Foreskin fibroblast (primary cell): ENCODE data around the genes PTPRR, TMEM19 and TRHDE.

- RRBS: 0% methylated on average over 2 of the region's 37 CpGs
Observed at GRCh38 chr12:70920175-70921114, at the start of gene PTPRR. Gene PTPRR (minus strand): TSS chr12:70920738.

DNA sequence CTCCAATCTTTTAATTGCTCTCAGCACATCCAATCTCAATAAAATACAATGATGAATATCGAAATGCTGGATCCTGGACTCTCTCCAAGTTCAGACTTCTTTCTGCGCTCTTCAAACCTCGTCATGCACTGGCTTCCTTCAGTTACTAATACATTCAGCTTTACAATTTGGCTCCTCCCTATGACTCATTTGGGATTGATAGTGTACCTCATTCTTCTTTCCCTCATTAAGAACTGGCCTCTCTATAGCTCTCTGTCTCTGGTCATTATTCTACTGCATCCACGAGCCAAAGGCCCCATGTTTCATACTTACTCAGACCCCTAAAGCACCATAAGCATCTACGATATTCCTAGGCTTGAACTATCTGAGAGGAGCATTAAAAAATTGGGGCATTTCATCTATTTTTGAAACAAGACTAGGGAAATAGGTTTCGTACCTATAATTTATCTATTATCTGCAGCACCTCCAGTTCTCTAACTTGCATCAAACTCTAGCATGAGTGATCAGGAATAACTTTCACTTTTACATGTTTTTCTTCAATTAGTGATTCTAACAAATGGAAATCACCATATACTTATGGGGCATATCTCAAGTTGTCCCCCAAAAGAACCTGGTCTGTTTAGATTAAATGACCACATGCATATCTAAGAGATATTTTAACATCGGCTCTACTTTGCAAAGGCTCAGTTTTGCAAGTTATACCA, 4.8 kb downstream of the TSPAN8 start:
- RRBS: no CpG with 5 or more reads among the region's 7 CpGs

GRCh38 chr12:71440122-71440791, 659 bp downstream of the LGR5 start:
- RRBS: 4% methylated on average over 5 of the region's 37 CpGs

GRCh38 chr12:71440792-71441659, 1.4 kb downstream of the LGR5 start:
- RRBS: no CpG with 5 or more reads among the region's 25 CpGs

GRCh38 chr12:71602800-71603565, 60.7 kb downstream of the ZFC3H1 start:
- RRBS: no CpG with 5 or more reads among the region's 10 CpGs

DNA sequence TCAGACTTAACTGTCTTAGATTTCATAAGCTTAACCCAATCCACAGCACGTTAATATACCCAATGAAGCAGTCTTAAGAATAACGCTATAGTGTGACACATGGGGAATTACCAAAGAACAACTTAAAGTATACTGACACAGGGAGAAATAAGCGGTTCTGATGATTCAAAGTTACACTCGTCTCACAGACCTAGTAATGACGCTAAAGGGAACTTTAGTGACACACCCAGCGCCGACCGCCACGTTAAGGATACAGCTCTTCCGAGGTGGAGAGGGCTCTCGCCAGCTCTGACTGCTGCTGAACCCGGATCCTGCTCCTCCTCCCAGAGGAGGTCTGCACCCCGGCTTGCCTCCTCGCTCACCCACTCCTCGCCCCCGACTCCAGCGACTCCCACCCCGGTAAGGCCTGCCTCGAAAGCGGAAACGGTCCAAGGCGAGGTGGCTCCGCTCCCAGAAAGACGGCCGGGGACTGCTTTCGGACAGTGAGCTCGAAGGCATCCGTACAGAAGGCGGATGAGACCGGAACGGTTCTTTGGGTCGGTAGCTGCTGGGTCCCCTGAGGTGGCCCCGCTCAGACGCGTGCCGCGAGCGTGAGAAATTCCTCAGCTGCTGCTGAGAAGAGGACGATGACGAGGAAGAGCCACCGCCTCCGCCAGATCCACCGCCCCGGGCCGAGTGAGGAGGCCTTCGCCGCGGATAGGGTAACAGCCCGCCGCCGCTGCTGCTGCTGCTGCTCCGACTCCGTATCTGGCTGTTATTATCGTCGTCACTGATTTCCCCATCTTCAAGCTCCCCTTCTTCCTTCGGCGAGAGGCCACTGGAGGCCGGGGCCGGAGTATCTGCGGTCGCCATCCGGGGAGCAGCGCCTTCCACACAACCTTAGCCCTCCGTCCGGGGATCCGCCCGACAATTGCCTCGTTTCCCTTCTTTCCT, 623 bp downstream of the ZFC3H1 start:
- RRBS: 1% methylated on average over 18 of the region's 68 CpGs

- RRBS: 1% methylated on average over 31 of the region's 67 CpGs
Observed at GRCh38 chr12:71685816-71687107, at the start of gene TMEM19. Gene TMEM19 (plus strand): TSS chr12:71686082.

DNA sequence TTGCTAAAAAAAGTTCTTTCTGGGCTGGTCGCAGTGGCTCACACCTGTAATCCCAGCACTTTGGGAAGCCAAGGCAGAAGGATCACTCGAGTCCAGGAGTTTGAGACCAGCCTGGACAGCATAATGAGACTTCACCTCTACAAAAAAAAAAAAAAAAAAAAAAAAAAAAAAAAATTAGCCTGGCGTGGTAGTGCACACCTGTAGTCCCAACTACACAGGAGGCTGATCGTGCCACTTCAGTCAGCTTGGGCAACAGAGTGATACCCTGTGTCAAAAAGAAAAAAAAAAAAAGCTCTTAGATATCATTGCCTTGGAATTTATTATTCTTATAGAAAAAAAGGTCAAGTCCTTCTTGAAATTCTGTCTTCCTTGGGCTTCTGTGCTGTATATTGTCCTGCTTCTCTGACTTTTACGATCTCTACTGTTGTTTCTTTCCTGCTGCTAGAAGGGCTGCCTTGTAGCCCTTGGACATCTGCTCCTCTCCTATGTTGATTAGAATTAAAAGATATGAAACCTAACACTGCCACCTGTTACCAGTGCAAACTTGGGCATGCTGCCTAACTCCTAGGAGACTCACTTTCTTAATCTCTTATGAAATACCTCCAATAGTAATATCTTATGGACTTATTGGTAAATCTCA, 5.7 kb downstream of the TMEM19 start:
- RRBS: no CpG with 5 or more reads among the region's 5 CpGs

DNA sequence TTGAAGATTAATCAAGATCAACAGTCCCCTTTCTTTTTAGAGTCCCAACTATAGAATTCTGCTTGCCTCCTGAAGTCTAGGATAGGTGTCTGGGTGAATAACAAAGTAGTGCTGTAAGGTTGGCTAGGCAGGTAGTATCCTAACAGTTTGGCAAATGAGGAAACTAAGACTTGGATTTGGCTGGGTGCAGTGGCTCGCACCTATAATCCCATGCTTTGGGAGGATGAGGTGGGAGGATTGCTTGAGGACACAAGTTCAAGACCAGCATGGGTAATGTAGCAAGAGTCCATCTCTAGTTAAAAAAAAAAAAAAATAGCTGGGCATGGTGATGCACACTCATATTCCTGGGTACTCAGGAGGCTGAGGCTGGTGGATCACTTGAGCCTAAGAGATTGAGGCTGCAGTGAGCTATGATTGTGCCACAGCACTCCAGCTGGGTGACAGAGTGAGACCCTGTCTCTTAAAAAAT, 6.1 kb downstream of the RAB21 start:
- RRBS: no CpG with 5 or more reads among the region's 1 CpG

DNA sequence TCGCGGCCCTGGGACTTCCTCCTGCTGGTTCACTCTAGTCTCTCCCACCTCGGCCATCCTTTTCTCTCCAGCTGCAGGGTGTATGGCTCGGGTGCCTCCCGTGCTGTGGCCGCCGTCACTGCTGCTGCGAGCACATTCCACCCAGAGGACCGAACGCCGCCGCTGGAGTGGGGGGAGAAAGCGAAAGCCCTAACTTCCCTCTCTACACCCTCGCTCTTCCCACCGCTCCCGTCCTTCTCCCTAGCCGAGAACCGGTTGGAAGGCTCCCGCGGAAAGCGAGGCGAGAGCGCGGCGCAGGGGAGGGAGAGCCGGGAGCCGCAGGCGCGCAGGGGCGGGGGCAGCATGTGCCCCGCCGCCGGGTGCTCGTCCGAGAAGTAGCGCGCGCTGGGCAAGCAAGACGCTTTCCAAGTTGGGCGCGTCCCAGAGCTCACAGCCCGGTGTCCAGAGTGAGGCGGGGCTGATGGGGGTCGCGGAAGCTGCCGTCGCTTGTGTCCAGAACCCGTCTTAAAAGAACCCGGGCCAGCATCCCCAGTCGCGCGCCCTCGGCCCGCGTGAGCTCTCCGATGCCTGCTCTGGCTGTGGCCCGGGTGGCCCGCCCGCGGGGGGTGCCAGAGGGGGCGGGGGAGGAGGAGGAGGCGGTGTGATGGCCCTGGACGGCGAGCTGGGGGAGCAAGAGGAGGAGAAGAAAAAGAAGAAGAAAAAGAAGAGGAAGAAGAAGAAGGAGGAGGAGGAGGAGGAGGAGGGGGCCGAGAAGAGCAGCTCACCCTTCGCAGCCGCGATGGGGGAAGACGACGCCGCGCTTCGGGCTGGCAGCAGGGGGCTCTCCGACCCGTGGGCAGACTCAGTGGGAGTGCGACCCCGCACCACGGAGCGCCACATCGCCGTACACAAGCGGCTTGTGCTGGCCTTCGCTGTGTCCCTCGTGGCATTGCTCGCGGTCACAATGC, at the start of gene TRHDE:
Gene TRHDE (plus strand): TSS at position 370 of the 947 bp plus-strand sequence.
- RRBS: 2% methylated on average over 37 of the region's 86 CpGs

DNA sequence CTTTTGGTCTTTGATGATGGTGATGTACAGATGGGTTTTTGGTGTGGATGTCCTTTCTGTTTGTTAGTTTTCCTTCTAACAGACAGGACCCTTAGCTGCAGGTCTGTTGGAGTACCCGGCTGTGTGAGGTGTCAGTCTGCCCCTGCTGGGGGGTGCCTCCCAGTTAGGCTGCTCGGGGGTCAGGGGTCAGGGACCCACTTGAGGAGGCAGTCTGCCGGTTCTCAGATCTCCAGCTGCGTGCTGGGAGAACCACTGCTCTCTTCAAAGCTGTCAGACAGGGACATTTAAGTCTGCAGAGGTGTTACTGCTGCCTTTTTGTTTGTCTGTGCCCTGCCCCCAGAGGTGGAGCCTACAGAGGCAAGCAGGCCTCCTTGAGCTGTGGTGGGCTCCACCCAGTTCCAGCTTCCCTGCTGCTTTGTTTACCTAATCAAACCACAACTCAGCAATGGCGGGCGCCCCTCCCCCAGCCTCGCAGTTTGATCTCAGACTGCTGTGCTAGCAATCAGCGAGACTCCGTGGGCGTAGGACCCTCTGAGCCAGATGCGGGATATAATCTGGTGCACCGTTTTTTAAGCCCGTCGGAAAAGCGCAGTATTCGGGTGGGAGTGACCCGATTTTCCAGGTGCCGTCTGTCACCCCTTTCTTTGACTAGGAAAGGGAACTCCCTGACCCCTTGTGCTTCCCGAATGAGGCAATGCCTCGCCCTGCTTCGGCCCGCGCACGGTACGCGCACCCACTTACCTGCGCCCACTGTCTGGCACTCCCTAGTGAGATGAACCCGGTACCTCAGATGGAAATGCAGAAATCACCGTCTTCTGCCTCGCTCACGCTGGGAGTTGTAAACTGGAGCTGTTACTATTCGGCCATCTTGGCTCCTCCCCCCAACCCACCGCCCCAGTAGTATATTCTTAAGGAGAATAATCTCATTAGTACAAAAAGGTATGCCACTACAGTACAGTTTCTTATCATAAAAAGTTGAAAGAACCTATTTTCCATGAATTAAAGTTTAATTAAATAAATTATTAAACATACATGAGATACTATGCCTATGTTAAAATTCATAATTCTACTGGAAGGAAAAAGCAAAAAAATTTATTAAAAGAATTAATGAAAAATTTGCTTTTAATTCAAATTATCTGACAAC, 28.6 kb upstream of the ATXN7L3B start:
- RRBS: no CpG with 5 or more reads among the region's 33 CpGs

DNA sequence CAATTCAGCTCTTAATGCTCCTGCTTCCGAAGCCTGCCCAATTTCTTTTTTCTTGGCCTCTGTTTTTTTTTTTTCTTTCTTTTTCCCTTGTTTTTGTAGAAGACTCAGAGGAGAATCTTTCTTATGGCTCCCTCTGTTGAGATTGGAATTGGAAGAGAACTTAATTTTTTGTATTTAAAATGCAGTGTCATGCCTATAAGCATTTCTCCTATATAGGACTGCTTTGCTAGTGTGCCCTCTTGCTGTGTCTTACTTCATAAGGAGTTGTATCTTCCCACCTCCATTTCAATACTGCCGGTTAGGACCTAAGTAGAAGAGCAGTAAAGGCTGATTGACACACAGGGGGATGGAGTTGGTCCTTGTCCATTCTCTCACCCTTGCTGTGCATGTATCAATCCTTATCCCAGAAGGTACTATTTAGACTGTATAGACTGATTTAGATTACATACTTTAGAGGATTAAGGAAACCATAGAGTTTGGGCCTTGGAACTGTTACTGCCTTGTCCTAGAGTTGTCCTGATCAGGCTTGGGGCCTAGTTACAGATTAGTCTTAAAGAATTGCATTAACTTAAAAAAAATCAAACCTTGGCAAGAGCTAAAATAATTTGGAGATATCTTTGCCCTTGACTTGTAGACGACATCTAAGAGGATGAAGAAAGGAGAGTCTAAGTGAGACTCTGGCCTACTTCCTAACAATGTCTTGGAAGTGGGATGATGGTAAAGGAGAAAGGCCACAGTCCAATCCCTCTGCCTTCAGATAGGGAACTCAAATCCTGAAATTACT, 2.6 kb downstream of the ATXN7L3B start:
- RRBS: no CpG with 5 or more reads among the region's 3 CpGs

DNA sequence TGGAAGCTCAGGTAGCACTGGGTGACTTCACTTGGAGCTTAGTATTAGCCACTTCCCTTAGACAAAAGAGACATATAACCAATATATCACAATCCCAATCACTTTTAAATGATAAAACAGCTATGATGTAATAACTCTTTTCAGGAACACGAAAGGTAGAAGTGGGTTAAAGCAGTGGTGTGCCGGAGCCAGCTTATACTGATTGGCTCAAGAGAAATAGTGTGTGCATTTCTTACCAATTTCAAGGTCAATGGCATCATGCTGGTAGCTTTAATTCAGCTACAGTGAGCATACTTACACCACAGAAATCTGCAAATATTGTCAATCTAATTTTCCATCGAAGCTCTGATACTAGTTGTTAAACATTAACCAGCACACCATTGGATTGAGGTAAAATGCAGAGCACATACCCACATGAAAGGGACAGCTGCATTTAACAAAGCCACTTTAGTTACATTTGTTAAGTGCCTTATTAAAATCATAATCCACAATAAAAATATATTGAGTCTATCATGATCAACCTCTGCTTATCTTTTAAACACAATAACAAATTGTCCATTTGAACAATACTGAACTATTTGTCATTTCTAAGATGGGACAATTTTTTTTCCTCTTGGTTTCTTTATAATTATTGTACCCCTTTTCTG, 225.7 kb downstream of the KCNC2 start:
- RRBS: no CpG with 5 or more reads among the region's 3 CpGs

GRCh38 chr12:75482687-75483034, 2.1 kb downstream of the GLIPR1 start:
- RRBS: no CpG with 5 or more reads among the region's 4 CpGs

GRCh38 chr12:75660224-75660408, 148.7 kb upstream of the KRR1 start:
- RRBS: no CpG with 5 or more reads among the region's 3 CpGs

GRCh38 chr12:75704725-75705176, 193.3 kb upstream of the KRR1 start:
- RRBS: no CpG with 5 or more reads among the region's 7 CpGs

GRCh38 chr12:75953100-75953930, 131.2 kb downstream of the NAP1L1 start:
- RRBS: no CpG with 5 or more reads among the region's 5 CpGs

DNA sequence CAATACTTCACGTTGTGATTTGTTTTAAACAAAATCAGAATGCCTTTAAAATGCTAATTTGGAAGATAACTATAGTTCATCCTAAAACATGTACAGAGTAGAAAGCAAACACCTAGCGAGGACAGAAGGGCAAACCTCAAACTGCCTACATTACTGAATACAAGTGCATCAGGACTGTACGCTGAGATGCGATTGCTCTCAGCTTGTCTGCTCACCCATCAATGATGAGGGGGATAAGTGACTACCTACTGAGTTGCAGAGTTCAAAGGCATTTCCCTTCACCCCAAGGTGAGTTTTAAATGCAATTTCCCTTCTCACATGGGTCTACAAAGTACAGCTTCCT, 105.8 kb downstream of the NAP1L1 start:
- RRBS: no CpG with 5 or more reads among the region's 4 CpGs

- RRBS: no CpG with 5 or more reads among the region's 2 CpGs
Observed at GRCh38 chr12:76025795-76026178, 58.7 kb downstream of the NAP1L1 start.

DNA sequence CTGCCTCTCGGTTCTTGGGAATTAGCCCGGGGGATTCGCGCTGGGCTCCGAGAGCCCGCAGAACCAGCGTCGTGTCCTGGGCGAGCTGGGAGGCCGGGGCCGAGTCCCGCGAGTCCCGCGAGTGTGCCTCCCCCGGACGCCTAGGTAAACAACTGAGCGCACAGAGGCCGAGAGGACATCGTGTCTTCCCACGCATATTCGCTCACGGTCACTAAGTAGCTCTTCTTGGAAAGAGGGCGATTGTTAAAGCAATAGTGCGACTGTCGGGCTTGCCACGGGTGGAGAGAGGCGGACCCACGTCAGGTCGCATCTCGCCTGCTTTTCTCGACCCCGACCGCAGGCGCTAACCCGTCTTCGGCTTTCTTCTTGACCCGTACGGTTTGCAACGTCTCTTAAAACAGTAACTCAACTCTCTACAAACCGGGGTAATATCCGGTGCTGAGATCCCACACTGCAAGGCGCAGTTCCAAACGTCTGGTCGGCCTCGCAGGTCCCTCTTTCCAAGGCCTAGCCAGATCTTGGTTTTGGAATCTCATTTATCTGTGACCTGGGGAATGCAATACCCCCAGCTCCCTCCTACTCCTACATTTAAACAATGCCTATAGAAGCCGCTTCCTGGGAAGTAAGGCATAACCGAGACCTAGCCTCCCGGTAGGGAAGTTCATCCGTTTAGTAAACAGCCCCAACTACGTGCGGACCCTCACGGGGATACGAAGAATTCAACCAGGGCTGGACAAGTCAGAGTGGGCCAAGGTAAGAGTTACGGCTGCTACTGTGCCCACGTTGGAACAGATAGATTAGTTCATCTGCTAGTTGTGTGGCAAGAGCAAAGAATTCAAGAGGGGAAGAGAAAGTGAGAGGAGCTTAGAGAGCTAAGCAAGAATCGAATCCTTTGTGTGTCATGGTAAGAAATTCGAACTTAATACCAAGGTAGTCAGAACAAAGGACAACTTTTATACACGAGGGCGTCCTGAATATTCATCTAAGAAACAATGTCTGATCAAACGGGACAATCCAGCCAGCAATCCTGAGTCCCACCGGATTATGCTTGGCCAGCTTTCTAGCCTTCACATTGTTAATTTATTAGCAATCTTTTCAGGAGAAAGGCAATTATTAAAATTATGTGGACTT, 52.1 kb downstream of the NAP1L1 start:
- RRBS: 1% methylated on average over 16 of the region's 62 CpGs